PC-3 (cell line): ENCODE measurements around a stretch of chr3.

DNA sequence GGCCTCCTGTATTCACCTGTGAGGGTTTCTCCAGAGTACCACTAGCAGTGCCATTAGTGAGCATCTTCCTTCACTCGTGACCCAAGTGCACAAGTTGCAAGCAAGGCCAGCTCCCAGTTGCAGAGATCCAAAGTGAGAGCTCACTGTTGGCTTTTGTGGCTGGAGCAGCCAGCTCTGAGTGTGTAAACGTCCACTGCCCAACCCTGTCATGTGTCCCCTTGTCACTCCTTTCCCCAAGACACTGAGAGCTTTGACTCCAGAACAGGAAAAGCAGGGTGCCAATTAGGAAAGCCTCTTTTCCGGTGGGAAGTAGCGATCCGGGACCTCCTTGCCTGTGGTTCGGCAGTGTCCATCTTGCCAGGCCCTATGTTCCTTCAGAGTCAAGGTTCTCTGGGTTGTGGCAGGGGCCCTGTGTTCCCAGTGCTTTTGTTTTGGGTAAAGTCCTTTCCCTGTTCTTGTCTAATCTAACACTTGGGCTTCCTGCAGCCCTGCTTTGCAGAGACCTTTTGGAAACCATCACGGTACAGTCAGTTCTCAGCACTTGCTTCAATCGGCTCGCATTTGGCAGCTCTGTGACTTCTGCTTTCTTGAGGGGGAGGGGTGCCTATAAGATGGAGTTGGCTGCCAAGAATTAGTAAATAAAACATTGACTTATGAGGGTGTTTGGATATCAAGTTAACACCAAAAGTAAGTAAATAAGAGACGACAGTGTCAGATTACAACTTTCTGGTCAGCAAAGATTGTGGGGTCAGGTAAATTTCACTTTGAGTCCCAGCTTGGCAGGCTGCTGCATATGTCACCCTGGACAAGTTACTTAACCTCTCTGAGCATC lies 90.5 kb downstream of the DNASE1L3 start:
- RAMPAGE, long total RNA: no peak

DNA sequence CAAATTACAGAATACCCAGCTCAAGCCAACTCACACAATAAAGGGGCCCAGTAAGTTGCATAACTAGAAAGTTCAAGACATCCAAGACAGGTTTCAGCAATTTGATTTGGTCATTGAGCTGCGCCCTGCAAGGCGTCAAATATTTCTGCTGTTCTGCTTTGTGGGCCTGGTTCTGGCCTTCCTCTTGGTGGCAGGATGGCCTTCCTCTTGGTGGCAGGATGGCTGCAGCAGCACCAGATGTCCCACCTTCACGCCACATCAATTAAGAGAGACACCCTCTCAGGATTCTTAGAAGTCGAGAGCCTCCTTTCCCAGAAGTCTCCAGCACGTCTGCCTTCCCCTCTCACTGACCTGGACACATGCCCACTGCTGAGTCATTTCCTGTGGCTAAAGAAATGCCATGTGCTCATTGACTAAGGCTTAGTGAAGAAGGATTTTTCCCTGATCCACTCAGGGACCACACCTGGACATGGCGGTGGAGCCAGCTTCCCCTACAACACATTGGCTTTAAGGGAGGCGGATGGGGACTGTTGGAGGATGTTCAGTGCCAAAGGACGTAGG lies 49.1 kb downstream of the DNASE1L3 start:
- RAMPAGE, long total RNA: no peak

DNA sequence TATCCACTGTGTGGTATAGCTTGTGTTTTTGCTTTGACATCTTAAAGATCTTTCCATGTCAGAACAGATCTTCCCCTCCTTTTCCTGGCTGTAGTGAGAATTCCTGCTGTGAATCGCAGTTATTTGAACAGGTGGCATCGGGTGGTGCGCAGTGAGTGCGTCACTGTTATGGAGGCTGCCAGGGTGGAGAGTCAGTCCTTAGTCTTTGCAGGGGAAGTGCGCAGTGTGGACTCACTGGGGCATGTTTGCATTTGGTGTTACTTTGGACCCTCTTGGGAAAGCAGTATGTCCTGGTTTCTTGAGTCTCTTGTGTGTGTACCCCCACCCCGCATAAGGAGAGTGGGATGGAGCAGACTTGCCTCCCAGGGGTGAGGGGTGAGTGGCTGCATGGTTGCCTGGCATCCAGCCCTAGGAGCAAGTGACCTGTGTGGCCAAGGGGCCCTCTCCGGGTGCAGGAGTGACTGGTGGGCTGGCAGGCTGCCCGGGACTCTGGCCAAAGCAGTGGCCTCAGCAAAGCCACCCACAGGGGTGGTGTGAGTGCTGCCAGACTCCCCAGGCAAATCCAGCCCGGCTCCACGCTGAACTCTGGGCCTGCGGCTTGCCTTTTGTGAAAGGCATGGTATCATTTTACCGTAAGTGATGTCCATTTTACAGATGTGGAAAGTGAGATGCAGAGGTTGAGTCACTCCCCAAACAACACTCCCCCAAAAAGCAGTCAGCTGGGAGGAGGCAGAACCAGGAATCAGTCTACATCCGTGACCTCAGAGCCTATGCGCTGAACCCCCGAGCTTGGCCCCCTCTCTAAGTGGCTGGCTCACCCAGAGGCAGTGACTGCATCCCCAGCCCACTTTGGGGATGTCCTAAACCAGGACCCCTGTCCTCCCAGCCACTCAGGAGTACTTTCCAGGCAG lies 46.4 kb downstream of the DNASE1L3 start:
- RAMPAGE, long total RNA: no peak

GRCh38 chr3:58171393-58172461 lies 39.0 kb downstream of the DNASE1L3 start:
- RAMPAGE, long total RNA: no peak

GRCh38 chr3:58174049-58174684 lies 36.6 kb downstream of the DNASE1L3 start:
- RAMPAGE, long total RNA: no peak

DNA sequence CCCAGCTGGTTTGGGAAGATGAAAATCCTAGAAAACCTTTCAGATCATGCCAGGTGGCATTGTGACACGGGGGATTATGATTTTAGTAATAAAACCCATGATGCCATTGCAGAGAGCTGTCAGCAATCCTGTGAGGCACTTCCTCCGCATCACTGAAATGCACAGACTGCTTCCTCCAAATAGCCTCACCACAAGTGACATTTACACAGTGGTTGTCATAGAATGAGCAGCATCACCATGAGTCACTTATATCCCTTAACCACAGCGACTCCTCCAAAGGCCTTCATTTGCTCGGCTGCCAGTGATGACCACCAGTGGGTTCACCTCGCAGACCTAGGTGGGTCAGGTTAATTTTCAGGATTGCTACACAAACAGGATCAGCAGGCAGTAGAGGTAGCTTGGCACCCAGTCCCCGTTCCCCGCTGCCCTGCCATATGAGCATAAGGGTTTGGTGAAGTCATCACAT lies 22.8 kb downstream of the ABHD6 start:
- RAMPAGE, long total RNA: no peak

DNA sequence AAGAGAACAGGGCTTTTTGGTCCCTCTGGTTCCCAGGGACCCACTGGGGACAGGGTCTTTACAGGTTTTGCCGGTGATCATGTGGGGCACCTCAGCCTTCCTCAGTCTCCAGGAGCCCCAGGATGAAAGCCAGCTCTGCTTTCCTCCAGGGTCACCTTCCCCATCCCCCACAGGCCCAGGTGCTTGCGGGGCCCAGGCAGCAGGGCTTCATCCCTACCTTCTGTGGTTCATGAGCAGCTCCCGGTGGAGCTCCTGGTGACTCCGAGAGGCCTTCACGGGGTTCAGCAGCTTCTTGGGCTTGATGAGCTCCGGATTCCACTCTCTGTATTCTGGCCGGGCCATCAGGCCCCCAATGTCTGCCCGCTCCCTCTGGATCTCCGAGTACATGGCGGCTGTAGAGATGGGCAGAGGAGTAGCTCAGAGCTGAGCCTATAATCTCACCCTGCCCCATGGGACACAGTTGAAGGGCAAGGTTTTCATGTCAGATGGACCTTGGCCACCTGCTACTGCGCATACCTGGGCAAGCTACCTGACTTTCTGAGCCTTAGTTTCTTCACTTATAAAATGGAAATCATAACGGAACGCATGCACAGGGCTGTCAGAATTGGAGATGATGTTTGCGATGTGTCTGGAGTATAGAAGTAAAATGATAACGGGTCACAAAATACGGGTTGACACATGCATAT lies 7.6 kb downstream of the FAM107A start:
- RAMPAGE, long total RNA: no peak

- RAMPAGE, long total RNA: no peak
These were observed 4.1 kb upstream of the FAM3D start for GRCh38 chr3:58670599-58671225.

GRCh38 chr3:58679910-58680549 lies 13.5 kb upstream of the FAM3D start:
- RAMPAGE, long total RNA: no peak

GRCh38 chr3:58842459-58843046 lies 176.0 kb upstream of the FAM3D start:
- RAMPAGE, long total RNA: no peak

GRCh38 chr3:58899764-58900028 lies 150.1 kb downstream of the CFAP20DC start:
- RAMPAGE, long total RNA: no peak

DNA sequence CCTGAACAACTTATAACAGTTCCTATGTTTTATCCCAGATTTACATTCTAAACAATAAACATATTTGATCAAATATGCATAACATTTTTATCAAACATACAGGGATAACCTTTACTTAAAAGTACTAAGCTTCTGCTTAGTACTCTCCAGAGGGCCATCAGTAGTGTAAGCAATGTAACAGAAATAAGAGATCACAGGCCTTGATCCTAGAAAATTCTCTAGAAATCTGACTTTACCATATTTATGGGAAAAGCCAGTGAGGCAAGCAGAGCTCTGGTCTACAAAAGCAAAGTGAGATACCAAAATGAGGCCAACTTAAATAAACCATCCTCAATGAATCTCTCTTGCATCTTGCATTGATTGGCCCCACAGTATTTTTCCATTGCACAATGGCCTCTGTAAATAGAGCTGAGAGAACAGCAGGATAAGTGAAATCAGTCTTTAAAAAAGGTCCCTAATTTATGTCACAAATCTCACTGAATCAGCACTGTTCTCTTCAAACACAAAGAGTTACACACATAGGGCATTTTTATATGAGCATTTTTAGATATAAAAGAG lies 9.0 kb downstream of the CFAP20DC start:
- RAMPAGE, long total RNA: no peak

- RAMPAGE, long total RNA: no peak
These were observed 318.6 kb upstream of the CFAP20DC start for GRCh38 chr3:59368452-59368870.

DNA sequence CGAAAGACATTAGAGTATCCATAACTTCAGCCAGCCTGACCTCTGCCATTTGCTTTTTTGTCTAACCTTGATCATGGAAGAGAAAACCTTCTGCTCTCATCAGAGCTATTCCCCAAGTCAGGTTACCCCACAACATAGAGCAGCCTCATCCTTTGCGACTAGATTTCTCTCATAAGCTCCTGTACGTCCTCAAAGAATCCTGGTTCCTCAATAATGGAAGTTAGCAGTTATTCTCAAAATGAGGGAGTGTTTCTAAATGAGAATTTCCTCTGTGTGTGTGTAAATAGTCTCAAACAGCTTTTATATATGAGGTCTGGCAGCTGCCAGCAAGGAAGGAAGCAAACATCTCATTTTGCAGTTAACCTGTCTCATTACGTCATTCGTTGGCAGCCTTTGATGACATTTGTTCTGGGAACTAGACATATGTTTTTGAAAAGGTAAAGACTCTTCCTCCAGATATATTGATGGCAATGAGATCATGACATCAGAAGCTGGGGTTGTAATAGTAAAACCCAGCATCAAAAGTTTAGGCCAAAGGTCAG lies 386.2 kb upstream of the CFAP20DC start:
- RAMPAGE, long total RNA: no peak

DNA sequence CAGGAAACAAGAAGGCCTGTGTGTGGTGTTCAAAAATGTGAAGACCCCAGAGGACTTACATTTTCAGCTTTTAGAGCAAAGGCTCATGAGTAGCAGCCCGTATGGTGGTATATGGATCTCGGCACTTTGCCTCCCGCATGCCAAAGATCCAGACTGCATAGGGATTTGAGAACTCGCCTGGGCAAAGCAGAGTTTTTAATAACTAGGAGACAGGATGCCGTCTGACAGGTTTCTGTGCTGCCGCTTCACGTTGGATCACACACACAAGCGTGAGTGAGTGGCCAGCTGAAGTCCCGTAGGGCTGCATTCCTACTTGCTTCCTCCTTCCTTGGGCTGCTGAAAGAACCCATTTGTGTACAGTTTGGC lies 604.2 kb upstream of the CFAP20DC start:
- RAMPAGE, long total RNA: no peak

- RAMPAGE, long total RNA: no peak
These were observed 759.1 kb upstream of the CFAP20DC start for GRCh38 chr3:59808802-59809468.

GRCh38 chr3:60426613-60427073 lies 824.6 kb downstream of the FHIT start:
- RAMPAGE, long total RNA: no peak

DNA sequence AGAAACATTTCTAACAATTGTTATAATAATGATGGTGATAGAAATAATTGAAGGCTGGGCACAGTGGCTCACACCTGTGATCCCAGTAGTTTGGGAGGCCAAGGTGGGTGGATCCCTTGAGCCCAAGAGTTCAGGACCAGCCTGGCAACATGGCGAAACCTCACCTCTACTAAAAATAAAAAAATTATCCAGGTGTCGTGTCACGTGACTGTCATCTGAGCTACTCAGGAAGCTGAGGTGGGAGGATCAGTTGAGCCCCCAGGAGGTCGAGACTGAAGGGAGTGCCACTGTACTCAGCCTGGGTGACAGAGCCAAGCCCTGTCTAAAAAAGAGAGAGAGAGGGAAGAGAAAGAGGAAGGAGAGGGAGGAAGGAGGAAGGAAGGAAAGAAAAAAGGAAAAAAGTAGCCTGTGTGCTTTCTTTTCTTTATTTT lies 140.2 kb downstream of the PTPRG start:
- RAMPAGE, long total RNA: no peak

GRCh38 chr3:61768218-61769317 lies 207.2 kb downstream of the PTPRG start:
- RAMPAGE, long total RNA: no peak

DNA sequence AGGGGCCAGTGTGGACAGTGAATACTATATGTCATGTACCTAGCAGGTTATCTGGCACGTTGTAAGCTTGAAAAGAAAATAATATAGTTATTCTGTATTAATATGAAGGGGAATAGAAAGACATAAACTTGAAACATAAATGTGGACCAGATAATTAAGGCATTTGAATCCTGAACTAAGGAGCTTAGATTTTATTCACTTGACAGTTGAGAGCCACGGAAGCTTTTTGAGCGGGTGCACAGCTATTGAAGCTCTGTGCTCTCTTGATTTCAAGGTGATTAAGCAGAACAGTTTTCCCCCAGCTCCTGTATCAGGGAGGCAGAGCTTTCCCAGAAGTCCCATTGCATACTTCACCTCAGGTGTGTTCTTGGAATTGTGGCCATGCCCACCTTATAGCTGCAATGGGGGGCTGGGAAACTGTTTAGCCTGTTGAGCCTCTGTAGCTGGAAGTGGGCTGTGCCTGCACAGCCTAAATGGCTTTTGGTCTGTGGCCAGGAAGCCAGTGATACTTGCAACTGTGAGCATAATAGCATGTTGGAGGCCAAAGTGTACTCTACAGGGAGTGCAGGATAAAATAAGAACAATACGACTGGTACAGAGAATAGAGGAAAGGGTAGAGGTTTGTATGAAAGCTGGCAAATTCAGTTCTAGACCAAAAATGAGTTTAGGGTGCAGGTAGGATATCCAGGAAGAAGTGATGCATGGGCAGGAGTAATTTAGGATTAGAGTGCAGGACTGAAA lies 248.4 kb downstream of the PTPRG start:
- RAMPAGE, long total RNA: no peak